GM23338 (cell line): Measurements from ENCODE around the genes P4HA2, CCNI2 and HSPA4.

- PRO-cap: no peak
- RAMPAGE, long total RNA: no peak
Measured at GRCh38 chr5:131382211-131382781, 118.4 kb downstream of the CDC42SE2 start.

- PRO-cap: no peak
- RAMPAGE, long total RNA: no peak
Measured at GRCh38 chr5:131498260-131499172, 136.5 kb downstream of the RAPGEF6 start.

GRCh38 chr5:131632110-131632749, 2.8 kb downstream of the RAPGEF6 start:
- PRO-cap: no peak
- RAMPAGE, long total RNA: no peak

DNA sequence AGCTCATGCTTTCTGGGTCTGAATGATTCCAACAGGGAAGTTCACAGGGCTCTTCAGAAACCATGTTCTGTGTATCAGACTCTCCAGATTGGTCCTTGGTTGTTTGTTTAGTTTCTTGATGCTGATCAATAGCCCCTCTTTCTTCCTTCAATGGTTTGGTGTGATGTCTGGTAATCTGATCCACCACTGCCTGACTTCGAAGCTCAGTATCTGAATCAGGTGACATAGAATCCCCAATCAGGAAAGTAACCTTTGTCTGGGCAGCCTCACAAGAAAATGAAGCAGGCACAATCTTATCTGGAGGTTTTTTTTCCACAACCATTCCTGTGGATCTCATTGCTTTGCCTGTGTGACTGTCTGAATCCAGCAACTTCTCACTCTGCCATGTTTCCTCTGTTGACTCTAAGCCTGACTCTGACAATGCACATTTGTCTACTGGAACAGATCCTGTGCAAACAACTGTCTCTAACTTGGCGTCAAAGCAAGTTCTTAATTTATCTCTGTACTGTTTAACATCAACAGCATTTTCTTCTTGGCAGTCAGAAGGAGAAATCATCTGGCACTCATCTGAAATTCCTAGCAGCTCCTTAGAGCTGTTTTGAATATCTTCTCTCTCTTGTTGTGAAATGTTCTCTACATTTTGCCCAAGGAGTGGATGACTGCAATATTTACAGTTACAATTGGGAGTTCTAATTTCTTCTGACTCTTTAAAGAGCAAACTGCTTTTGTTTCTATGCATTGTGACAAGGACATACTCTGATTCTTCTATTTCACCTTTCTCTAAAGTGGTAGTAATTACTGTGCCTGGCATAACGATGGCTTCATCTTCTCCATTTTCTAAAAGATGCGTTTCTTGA, 37.1 kb upstream of the RAPGEF6 start:
- PRO-cap: no peak
- RAMPAGE, long total RNA: no peak

- PRO-cap: no peak
- RAMPAGE, long total RNA: no peak
Measured at GRCh38 chr5:131711870-131712756, 77.1 kb upstream of the RAPGEF6 start.

GRCh38 chr5:132227709-132228493, at the start of gene P4HA2:
Gene P4HA2 (minus strand): TSS chr5:132227853.
- PRO-cap: bidirectional peak, plus-strand start at chr5:132227901, minus-strand start at chr5:132227763; bidirectional peak, plus-strand start at chr5:132228411, minus-strand start at chr5:132228180
- RAMPAGE, long total RNA: start-site peak on the minus strand at chr5:132227827-132227863, 62 and 25 reads in 2 replicates

DNA sequence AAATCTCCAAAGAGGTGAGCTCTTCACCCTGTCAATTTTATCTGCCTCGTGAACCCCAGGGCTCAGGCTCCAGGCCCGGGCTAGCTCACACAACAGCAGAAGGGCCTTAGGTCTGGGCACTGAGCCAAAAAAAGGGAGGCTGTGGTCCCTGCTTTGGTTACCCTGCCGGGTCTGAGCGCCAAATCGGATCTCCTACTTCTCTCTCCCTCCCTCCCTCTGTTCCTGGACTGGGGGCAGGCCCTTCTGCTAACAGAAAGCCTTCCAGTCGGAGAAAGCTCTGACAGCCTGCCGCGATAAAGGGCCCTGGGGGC, 1.0 kb upstream of the SLC22A4 start:
- PRO-cap: no peak
- RAMPAGE, long total RNA: no peak

GRCh38 chr5:132390464-132391207, 21.1 kb downstream of the SLC22A5 start:
- PRO-cap: no peak
- RAMPAGE, long total RNA: no peak

GRCh38 chr5:132411883-132412118, 42.3 kb downstream of the SLC22A5 start:
- PRO-cap: no peak
- RAMPAGE, long total RNA: no peak

GRCh38 chr5:132446658-132447014, 43.9 kb downstream of the IRF1 start:
- PRO-cap: no peak
- RAMPAGE, long total RNA: no peak

DNA sequence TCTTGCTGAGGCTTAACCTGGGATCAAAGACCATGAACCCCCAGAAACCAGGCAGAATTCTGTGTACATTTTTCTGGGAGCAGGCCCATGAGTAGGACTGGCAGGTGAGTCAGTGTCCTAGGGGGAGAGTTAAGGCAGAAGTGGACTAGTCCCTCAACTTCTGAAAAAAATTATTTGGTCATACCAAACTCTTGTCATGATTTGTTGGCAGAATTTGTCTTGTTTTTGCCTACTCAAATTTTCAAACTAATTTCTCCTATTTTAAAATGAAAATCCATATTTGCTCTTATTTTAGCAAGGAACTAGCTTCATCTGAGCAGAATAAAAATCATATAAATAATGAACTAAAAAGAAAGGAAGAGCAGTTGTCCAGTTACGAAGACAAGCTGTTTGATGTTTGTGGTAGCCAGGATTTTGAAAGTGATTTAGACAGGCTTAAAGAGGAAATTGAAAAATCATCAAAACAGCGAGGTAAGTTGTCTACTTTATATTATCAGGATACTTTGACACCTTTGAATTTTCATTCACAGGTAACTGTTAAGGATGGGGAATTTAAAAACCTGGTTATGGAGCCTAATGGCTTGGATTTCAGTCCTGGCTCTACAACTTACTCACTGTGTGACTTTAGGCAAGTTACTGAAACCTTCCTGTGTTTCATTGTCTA, 37.9 kb downstream of the RAD50 start:
- PRO-cap: no peak
- RAMPAGE, long total RNA: no peak

- PRO-cap: unidirectional peak, plus-strand start at chr5:132747100; bidirectional peak, plus-strand start at chr5:132747475, minus-strand start at chr5:132747584
- RAMPAGE, long total RNA: no peak
Measured at GRCh38 chr5:132746875-132747700, at the start of gene CCNI2. Gene CCNI2 (plus strand): TSS chr5:132747426.

DNA sequence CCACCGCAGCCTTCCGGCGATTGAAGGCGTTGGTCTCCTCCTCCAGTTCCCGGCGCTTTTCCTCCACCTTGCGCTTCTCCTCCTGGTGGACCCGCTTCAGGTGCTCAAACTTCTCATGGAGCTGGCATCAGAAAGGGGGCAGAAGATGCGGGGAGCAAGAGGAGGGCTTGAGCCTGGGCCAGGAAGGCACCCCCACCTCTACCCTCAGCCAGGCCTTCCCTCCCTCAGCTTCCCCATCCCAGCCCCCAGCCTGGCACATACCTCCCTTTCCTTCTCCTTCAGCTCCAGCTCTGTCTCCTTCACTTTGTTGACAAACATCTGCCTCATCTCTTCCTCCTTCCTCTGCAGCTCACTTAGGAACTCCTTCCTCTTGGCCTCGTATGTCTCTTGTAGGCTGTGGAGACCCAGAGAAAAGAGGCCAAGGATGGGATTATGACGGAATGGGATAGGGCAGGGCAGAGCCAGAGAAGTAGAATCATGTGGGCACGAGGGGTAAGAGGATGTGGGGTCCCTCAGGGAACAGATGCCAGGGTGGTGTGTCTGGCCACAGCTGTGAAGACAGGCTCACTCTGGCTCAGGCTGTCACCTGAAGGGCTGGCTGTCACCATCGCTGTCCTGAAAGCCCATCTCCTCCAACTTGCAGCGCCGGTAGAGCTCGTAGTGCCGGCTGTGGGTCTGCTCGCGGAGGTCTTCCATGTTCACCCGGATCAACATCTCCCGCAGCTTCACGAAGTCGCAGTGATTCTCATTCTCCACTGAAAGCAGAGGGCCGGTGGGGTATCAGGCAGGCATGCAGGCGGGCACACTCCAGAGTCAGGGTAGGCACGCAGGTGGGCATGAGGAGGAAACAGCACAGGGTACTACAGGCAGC, 13.9 kb downstream of the CCNI2 start:
- PRO-cap: no peak
- RAMPAGE, long total RNA: no peak

DNA sequence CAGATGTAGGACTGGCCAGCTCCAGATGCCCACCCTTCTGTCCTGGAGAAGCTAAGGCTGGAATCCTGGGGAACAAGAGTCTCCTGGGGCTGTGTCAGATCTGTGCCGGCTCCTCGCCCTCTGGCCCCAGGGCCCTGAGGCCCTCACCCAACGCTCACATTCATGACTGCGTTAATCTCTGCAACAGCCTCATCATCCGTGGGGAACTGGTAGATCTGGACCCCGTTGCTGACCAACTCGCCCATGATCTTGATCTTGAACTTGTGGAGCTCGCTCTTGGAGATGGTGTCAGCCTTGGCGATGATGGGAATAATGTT, 14.8 kb downstream of the SEPTIN8 start:
- PRO-cap: no peak
- RAMPAGE, long total RNA: no peak

GRCh38 chr5:132775900-132776729, 924 bp downstream of the SEPTIN8 start:
- PRO-cap: no peak
- RAMPAGE, long total RNA: no peak

DNA sequence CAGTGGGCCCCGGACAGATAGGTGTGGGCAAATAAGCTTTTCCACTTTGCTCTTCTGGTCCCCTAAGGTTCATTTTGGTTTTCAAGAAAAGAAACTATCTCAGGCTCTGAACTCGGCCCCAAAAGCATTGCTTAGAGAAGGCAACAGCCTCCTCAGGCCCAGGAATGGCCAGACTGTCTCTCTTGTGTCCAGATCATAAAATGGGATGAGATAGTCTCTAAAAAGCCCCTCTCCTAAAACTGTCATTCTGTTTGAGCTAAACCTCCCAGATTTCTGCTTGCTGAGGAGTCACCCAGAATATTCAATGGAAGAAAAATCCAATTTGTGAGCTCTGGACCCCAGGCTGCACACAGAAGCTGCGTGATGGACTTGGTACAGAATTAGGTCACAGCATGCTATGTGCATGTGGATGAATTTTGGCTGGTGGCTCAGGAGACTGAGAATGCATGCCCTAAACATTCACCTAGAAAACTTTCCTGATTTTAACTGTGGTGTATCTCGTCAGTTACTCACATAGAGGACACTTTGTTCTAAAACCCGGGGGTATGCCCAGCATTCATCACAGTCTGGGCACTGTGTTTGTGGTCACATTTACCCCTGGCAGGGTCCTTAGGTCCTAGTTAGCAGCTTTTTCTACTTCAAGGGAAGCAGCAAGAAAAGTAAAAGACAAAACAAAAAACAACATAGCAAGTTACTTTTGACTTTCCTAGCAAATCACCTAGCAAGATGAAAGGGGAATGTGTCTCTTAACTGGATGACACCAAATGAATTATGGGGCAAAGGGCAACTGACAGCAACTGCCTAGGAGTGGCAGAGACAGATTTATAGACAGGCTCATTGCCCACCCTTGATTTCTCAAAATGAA, 8.1 kb upstream of the SHROOM1 start:
- PRO-cap: no peak
- RAMPAGE, long total RNA: no peak

DNA sequence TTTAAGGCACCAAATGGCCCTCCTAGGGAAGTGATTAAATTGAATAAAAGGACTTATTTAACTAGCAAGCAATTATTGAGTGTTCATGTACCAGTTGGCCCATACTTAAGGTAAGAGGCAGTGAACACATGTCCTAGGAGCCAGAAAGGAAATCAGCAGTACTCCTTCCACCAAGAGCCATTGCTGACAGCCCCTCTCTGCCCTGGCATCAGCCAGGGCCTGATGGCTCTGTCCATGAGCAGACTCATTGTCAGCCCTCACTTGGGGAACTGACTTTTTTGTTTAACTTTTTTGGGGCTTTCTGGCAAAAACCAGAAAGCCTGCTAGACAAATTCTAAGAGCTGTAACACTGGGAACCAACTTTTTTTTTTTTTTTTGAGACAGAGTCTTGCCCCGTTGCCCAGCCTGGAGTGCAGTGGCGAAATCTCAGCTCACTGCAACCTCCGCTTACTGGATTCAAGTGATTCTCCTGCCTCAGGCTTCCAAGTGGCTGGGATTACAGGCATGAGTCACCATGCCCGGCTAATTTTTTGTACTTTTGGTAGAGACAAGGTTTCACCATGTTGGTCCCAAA, 10.6 kb upstream of the SHROOM1 start:
- PRO-cap: no peak
- RAMPAGE, long total RNA: no peak

DNA sequence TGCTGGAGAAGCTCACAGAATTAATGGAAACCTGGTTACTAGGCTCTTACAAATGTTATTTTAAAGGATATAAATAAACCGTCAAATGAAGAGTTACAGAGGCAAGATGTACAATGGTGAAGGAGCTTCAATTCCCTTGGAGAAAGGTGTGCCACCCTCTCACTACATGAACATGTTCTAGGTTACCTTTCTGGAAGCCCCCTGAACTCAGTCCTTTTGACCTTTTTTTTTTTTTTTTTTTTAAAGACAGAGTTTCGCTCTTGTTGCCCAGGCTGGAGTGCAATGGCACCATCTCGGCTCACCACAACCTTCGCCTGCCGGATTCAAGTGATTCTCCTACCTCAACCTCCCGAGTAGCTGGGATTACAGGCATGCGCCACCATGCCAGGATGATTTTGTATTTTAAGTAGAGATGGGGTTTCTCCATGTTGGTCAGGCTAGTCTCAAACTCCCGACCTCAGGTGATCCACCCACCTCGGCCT, 21.2 kb downstream of the AFF4 start:
- PRO-cap: no peak
- RAMPAGE, long total RNA: no peak

DNA sequence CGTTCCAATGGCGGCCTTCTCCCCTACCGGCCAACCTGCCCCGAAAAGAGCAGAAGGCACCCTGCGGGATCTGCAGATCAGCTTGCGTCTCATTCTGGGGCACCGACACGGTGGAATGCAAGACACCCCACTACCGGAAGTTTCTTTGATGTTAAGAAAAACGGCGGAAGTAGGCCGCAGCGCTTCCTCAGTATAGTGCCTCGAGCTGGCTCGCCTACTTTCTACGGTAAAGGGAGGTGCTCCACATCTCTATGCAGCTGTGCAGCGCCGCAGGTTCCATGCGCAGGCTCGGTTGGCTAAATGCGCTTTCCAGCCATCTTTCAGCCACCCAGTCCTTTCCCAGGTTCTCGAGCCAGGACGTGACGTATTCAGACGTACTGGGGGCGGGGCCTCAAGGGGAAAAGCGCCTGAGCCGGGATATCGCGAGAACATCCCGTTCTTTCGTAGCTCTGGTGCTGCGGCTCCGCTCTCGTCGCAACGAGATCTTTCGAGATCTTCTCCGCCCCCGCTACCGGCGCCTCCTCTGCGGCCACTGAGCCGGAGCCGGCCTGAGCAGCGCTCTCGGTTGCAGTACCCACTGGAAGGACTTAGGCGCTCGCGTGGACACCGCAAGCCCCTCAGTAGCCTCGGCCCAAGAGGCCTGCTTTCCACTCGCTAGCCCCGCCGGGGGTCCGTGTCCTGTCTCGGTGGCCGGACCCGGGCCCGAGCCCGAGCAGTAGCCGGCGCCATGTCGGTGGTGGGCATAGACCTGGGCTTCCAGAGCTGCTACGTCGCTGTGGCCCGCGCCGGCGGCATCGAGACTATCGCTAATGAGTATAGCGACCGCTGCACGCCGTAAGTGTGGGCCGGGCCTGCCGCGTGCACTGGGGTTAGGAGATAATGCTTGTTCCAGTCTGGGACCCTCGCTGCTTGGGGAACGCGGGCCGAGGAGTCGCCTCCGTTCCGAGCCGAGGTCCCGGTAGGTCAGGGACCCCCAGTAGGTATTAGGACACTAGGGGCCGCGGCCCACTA, at the start of gene HSPA4:
Gene HSPA4 (plus strand): TSS at position 490 of the 1,011 bp plus-strand sequence.
- PRO-cap: bidirectional peak, plus-strand start at position 92 of the sequence, minus-strand start at position 44 of the sequence; bidirectional peak, plus-strand start at position 480 of the sequence, minus-strand start at position 811 of the sequence
- RAMPAGE, long total RNA: start-site peak on the plus strand centred at position 614 of the sequence, 378 bp wide, 25,127 and 5,820 reads in 2 replicates

GRCh38 chr5:133099429-133099934, 47.7 kb downstream of the HSPA4 start:
- PRO-cap: no peak
- RAMPAGE, long total RNA: no peak